ENCODE measurements around a stretch of chr20.

DNA sequence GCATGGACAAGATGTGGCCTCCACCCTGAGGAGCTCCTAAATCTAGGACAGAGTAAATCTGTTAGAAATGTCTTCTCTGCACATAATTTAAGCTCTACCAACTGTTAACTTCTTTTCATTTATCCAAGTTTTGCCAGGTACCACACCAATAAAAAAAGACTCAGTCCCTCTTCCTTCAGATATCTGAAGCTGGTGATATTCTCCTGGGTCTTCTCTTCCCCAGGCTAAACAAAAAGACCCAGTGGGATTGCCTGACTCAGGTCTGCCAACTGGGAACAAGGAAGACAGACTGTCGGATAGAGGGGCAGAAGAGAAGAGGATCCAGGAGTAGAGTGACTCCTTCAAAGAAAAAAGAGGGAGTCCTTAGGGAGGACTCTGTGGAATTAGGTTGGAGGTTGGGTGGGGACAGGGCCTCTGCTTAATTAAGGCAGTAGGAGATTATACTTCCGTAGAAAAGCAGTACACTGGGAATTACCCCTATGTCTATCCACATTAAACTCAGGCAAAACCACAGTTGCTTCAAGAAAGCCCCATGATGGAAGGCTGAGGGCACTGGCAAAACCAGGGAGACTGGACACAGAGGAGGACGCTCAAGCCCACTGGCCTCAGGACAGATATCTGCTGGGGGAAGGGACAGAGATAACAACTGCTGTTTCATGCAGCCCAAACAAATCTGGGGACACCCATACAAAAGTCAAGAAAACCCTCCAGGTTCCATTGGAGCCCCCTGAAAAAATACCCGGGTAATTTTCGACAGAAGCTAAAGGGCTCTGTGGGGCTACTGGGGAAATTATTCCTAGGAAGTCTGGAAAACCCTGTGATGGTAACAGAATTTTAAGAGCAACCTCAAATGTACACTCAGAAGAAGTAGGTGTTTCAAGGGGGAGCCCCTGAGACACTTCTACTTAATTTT is 5.7 kb downstream of the BCL2L1 start:
- PRO-cap, 2 experiments, result no peak in any of the 2 experiments

DNA sequence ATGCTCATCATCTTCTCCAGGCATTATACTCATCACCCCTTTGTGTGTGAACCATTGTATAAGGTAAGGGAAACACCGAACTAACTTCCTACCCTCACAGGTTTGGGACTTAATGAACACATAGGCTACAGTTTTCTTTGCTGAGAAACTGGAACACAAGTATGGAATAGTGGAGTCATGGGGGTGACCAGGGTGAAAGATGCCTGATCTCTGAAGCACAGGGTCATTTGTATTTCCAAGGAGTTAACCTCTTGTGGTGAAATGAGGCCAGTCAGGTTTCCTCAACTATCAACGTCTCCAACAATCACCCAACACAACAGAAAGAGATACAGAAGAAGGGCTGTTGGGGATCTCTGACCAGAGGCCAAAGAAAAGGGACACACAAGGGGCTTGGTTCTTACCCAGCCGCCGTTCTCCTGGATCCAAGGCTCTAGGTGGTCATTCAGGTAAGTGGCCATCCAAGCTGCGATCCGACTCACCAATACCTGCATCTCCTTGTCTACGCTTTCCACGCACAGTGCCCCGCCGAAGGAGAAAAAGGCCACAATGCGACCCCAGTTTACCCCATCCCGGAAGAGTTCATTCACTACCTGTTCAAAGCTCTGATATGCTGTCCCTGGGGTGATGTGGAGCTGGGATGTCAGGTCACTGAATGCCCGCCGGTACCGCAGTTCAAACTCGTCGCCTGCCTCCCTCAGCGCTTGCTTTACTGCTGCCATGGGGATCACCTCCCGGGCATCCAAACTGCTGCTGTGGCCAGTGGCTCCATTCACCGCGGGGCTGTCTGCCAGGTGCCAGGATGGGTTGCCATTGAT is 1.2 kb downstream of the BCL2L1 start:
- PRO-cap, 2 experiments, result no peak in any of the 2 experiments

GRCh38 chr20:31745441-31746454 is 6.7 kb downstream of the TPX2 start:
- PRO-cap, 2 experiments, result no peak in any of the 2 experiments

DNA sequence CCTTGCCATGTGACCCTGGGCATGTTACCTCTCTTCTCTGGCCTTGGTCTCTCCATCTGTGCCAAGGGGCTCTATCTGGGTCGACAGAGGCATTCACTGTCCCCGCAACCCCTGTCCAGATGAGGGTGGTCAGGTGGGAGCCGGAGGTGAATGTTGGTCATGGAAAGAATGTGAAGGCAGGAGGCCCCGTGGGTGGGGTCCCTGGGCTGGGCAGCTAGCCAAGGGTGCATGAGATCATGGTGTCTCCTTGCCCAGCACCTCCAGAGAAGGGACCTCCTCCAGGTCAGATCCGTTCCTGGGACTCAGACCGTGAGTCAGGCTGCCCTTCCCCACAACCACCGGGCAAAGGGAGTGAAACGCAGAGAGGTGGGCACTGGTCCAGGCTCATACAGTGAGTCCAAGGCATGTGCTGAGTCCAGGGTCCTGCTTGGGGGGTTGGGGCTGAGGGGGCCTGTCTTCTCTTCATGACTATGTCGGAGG is 3.5 kb downstream of the FOXS1 start:
- PRO-cap, 2 experiments, result no peak in any of the 2 experiments

DNA sequence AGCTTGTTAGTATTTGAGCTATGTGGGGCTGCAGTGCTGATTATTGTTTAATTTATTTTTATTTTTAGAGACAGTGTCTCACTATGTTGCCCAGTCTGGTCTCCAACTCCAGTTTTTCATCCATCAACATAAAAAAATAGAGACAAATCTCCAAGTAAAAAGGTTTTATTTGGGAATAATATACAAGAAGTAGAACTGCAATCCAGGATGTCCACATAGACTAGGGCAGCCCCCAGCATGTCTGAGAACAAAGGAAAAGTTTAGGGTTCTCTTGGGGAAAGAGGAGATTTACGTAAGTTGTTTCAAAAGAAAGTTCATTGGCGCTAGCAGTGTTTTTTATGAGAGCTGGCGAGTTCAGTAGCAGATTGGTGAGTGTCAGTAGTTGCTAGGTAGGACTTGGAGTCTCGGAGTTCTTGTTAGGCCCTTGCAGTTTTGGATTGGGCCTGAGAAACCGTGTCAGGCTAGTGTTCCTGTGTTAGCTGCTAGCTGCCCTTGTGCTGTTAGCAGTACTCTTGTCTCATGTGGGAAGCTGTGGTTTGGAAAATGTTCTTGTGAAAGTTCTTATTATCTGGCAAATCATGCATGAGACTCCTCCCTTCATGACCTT is 24.6 kb downstream of the TTLL9 start:
- PRO-cap, 2 experiments, result peak in 1 of 2 experiments; most common plus-strand start position 464 of the sequence (in 1); most common minus-strand start position 239 of the sequence (in 1)

- PRO-cap, 2 experiments, result no peak in any of the 2 experiments
Observed at GRCh38 chr20:31945143-31945863, 6.5 kb downstream of the PDRG1 start.

GRCh38 chr20:32040024-32040571 is 11.9 kb upstream of the HCK start:
- PRO-cap, 2 experiments, result no peak in any of the 2 experiments

DNA sequence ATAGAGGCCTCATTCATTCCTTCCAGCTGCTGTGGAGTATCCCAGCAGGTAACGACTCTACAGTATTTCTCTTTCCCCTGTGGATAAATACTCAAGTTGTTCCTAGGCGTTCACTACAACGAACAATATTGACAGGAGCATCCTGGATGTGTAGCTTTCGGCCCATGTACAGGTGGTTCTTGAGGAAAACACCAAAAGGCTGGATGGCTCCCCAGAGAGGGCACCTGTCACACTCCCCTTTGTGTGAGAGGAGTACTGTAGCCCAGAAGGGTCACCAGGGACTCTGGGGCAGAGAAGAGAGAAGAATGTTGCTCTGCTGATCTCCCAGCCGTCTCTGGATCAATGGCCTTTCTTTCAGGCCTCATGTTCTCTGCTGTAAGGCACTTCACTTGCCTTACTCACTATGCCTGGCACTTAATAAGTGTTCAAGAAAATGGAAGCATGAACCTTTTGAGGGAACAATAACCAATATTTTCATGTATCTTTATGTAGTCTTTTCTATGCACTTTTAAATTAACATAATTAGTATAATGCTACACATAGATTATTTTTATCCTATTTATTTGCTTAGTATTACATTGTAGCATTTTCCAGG is 3.0 kb downstream of the HCK start:
- PRO-cap, 2 experiments, result no peak in any of the 2 experiments

DNA sequence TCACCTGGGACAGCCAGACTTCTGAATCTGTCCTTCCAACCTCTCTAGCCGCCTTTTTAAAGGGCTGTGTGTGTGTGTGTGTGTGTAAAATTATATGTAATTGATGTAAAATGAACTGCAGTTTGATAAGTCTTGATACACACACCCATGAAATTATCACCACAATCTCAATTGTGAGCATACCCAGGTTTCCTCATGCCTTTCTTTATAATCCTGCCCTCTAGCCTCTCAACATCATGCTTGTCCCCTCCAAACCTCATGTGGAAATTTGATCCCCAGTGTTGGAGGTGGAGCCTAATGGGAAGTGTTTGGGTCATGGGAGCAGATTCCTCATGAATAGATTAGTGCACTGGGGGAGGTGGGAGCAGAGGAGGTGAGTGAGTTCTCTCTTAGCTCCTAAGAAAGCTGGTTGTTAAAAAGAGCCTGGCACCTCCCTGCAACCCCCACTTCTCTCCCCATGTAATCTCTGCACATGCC is 39.1 kb downstream of the PLAGL2 start:
- PRO-cap, 2 experiments, result no peak in any of the 2 experiments

- PRO-cap, 2 experiments, result no peak in any of the 2 experiments
Observed at GRCh38 chr20:32190839-32191517, 16.6 kb downstream of the PLAGL2 start.

- PRO-cap, 2 experiments, result no peak in any of the 2 experiments
Observed at GRCh38 chr20:32277995-32278761, 727 bp downstream of the KIF3B start.

GRCh38 chr20:32357696-32357922 is 522 bp upstream of the ASXL1 start:
- PRO-cap, 2 experiments, result peak in 1 of 2 experiments; most common minus-strand start chr20:32357754 (in 1)

DNA sequence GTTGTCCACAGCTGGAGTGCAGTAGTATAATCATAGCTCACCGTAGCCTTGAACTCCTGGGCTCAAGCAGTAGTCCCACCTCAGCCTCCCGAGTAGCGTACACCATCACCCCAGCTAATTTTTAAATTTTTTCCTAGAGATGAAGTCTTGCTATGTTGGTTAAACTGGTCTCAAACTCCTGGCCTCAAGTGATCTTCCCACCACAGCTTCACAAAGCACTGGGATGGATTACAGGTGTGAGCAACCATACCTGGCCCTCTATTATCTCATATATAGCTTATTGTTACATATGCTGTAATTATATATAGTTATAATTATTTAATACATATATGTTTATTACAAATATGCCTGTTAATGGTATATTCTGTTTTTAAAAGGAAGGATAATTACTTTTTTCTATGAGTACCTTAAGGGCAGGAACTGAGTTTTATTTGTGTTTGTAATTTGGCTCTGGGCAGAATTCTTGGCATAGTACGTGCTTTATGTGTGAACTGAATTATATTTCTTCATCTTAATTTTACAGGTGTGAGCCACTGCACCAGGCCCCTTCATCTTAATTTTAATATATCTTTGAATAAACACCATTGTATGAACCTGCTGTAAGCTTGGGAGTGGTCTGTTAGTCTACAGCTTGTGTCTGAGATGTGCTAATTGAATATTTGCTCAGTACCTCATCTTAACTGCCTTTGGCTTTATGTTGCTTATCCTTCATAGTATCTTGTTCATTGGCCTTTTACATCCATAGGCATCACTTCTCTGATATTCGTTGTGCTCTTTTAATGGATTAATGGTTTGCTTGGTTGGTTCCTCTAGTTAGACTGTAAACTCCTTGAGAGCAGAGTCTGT is 13.7 kb downstream of the ASXL1 start:
- PRO-cap, 2 experiments, result no peak in any of the 2 experiments

GRCh38 chr20:32452005-32452437 is 93.9 kb downstream of the ASXL1 start:
- PRO-cap, 2 experiments, result no peak in any of the 2 experiments

DNA sequence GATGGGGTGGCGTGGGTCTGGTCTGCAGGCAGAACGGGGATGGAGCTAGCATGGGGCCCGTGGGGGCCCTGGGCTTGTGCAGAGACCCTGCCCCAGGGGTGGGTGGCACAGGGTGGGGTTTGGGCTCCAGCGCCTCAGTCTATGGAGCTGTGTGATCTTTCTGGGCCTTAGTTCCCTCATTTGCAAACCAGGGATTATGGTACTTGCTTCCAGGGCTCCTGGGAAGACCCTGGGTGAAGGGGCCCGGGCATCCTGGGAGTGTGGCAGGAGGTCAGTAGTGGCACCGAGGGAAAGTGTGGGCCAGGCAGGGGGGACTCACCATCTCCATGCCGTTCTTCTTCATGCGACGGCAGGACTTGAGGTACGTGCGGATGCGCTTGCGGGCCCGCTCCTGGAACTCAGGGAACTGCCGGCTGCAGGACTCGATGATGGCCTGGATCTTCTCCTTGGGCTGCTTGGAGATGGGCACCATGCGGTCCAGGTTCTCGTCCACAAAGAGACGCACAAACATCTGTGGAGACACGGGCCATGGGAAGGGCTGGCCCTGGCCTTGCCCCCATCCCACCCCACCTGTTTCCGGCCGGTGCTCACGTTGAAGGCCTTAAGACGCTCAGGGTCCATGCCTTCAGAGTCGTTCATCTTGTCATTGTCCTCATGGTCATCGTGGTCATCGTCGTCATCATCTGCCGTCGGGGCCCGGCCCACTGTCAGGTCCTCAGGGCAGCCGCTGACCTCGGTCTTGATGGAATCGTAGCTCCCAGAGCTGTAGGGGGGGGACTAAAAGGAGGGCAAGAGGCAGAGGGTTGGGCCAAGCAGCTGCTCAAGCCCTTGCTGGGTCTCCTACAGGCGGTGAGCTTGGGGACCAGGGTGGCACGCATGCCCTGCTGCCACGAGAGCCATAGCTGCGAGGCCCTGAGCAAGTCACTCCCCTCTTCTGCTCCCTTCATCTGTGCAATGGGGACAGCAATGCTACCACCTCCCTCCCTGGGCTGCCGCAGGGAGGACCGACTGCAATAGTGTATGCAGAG is 95.2 kb downstream of the ASXL1 start:
- PRO-cap, 2 experiments, result no peak in any of the 2 experiments

DNA sequence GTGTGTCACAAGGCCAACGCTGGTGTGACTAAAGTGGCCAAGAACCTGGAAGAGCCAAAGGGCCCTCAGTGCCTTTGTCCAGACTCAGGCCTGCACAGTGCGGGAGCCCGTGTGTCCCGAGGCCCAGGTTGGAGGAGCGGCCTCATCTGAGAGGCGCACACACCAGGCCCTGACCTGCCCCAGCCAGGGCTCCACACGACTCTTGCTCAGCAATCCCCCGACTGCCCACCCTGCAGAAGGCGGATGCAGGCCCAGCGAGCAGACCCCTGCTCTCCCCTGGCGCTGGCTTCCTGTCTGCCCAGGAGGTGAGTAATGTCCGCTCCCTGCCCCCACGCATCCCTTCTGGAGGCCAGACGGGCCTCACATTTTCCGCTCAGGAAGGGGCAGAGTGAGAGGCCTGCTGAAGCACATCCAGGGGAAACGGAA is 111.7 kb downstream of the ASXL1 start:
- PRO-cap, 2 experiments, result peak in 1 of 2 experiments; most common minus-strand start position 204 of the sequence (in 1)

DNA sequence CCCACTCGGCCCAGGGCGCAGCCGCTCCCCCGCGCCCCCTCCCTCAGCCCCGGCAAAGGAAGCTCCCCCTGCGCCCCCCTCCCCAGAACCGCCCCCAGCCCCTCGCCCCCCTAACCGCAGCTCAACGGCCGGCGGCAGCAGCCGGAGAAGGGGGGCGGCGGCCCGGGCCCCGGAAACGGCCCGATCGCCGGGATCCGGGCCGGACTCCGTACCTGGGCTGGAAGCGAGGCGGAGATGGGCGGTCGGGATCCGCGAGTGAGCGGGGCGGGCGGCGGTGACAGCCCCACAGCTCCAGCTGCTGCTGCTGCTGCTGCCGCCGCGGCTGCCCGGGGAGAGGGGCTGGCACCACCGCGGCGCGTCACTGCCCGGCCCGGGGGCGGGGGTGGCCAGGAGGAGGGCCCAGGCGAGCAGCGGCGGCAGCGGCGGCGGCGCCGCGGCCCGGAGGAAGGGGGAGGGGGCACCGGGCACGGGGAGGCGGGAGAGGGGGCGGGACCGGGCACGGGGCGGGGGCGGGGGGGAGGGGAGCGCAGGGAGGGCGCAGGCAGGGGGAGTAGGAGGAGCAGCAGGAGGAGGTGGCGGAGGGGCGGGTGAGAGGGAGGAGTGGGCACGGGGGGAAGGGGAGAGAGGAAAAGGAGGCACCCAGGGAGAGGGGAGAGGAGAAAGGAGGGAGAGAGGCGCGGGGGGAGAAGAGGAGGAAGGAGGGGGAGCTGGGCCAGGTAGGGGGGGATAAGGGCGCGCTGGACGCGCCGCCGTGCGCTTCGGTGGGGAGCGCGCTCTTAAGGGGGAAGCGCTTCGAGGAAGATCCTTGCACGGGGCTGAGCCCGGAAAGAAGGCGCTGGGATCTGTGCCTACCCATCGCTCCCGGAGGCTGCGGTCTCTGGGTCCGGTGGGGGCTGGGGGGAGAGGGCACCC is 101.7 kb downstream of the NOL4L start:
- PRO-cap, 2 experiments, result peak in 2 of 2 experiments; most common plus-strand start position 729 of the sequence (in 2); most common minus-strand start position 363 of the sequence (in 2)

DNA sequence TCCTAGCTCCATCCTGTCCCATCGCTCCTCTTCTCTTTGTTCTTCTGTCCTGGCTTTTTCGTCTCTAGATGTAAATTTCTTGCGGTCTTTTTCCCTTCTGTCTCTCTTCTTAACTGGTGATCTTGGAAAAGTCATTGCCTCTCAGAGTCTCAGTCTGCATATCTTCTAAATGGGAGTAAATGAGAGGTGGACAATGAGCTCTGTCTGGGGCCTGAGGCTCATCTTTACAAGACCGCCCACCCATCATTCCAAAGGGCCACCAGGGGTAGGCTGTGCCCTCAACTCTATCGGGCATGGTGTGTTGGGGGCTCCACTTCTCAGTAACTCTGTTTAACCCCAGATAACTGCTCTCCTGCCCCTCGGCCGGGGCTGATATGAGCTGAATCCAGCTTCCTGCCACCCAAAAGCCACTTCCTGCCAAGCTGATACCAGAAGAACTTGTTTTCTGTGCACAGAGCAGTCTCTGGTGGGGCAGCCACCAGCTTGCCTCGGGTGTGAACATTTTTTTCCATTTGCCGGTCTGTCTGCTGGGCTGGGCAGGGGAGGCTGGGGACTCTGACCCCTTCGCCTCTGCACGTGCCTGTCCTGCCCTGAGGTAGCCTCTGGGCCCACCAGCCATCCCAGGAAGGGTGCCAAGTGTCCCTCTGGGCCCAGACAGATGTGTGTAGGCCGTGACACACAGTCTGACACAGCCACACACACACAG is 45.4 kb downstream of the NOL4L start:
- PRO-cap, 2 experiments, result peak in 2 of 2 experiments; most common plus-strand start position 454 of the sequence (in 1); most common minus-strand start position 376 of the sequence (in 1)

GRCh38 chr20:32541052-32541731 is 43.9 kb downstream of the NOL4L start:
- PRO-cap, 2 experiments, result no peak in any of the 2 experiments

- PRO-cap, 2 experiments, result no peak in any of the 2 experiments
Observed at GRCh38 chr20:32737669-32737993, 5.6 kb downstream of the COMMD7 start.